LHCN-M2 (cell line): ENCODE results near the genes EIF1AY and DAZ2.

DNA sequence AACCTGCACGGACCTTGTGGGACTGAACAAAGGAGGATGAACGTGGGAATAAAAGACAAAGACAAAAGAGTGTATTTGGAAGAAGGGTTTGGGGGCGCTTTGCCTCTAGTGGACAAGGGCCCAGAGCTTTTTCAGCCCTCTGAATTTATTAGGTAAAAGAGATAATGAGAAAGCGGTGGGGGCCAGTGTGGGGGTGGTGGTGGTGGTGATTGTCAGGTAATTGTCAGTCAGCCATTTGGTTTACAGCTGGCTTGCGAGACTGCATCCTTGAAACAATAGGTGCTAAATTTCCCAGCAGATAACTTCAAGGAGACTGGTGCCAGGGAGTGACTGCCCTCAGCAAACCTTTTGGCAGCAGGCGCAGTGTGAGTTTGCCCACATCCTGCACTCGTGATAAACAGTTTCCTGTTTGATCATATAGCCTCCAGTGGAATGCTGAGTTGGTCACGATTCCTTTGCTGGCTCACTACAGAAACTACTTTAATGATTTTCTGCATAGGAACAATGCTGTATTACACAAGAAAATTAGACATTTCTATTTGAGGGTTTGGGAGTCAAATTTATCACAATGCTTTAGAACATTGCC lies 45.9 kb downstream of the RPS4Y1 start:
- RAMPAGE, long total RNA, result no peak

DNA sequence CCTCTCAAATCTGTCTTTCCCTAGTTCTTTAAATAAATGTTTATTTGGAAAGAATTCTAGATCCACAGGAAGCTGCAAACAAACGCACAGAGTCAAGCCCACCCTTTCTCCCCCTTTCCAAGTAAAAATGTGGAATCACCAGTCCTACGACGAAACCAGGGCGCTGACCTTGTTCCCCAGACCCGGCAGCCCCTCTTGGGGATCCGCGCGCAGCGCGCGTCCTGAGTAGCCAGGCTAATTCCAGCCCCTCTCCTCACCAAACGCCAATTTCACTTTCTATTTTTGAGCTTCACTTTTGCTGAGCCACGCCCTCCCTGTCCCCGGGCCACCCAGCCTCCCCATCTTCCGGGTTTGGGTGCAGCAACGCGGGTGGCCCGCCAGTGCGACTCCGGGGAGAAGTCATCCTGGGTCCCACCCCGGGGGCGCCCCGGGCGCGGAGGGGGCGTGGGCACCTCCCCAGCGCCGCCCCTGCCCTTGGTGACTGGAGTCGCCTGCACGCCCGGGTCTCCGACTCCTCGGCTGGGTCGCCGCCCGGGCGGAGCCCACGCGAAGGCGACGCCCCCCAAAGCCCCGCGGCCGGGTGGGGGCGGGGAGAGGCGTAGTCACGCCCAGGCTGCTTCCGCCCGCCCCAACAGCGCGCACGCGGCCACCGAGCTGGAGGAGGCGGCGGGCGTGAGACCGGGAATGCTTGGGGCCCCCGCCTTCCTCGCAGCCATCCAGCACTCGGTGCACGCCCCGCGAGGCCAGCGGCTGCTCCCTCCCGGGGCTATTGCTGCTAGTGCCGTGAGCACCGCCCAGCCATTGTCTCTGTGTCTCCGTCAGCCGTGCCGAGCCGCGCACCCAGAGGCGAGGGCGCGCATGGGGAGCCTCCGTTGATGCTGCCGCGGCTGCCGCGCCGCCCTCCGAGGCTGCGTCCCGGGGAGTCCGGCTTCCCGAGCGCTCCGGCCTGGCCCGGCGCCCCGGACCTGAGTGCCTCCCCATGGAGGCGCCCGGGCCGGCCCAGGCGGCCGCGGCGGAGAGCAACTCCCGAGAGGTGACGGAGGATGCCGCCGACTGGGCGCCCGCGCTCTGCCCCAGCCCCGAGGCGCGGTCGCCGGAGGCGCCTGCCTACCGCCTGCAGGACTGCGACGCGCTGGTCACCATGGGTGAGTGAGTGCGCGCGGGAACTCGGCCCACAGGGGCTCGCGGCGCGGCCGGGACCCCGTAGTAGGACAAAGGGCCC lies 362.2 kb upstream of the AMELY start:
- RAMPAGE, long total RNA, result no peak

DNA sequence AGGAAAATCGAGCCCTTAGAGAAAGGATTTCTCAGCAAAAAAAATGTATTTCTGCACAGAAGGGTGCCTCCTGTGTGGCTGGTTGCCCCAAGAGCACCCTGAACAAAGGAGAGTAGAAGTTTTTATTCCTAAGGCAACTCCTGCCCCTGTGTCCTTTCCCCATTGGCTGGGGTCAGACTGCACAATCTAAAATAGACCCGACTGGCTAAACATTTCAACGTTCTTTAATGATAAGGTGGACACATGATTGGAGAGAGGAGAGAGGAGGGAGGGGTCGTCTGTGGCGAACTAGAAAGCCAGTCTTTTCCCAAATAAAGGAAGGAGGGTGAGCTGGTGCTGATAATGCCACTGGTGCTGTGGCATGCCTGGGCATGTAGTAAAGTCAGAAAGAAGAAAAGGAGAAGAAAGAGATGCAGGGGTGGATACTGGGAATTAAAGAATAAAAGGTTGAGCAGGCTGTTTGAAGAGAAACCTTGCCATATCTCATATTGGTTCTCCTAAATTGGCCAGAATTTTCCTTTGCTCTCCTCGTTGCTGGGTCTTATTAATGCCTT lies 367.9 kb upstream of the AMELY start:
- RAMPAGE, long total RNA, result no peak

DNA sequence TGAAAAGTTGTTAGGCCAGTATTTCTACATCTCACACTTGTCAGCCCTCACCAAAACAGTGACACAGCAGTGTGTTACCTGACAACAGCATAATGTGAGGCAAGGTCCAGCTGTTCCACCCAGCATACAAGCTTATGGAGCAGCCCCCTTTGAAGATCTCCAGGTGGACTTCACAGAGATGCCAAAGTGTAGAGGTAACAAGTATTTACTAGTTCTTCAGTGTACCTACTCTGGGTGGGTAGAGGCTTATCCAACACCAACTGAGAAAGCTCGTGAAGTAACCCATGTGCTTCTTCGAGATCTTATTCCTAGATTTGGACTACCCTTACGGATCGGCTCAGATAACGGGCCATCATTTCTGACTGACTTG lies 469.4 kb upstream of the TSPY4 start:
- RAMPAGE, long total RNA, result no peak

- RAMPAGE, long total RNA, result no peak
These were observed 52.8 kb downstream of the TSPY10 start for GRCh38 chrY:9580496-9580823.

GRCh38 chrY:10092969-10093363 lies 565.3 kb downstream of the TSPY10 start:
- RAMPAGE, long total RNA, result no peak

GRCh38 chrY:10197407-10198272 lies 670.0 kb downstream of the TSPY10 start:
- RAMPAGE, long total RNA, result no peak

DNA sequence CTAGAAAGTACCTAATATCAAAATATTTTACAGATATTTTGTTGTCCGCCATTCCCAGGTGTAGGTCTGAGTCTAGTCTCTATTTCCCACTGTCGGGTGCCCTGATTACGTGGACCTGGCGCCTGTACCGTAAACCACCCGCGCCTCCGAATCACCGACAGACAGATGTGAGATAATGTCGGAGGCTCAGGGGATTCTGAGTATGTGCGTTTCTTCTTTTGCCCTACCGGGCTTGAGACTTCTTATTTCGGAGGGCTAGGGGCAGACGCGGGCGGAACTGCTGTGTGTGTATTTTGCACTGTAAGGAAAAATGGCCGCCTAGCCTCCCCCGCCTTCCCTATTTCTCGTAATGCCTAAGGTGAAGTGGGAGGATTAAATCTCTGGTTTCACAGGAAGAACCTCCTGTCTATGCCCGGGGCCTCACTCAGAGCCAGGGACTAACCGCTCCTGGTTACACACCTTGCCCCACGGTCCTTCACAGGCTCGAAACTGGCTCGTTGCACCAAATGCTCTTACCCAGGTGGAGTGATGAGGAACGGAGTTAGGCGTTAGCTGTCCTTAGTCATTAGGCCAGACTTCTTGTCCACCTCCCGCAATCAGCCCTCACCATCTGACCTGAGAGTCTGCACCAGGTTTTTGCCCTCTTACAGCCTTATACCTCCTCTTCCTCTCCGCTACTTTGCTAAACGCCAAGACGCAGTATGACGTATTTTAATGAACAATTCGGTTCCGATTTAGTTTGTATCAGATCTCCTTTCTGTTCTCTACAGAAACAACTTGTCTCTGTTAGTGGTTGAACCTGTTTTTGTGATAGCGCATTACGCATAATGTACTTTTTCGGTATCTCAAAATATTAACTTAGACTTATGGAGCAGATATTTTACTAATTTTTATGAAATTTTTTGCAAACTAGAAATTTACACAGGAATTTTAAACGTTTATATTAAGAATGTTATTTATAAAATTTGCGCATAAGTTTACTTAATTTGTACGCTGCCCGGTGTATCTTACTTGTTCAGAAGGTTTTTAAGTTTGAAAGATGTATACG lies 37.9 kb upstream of the USP9Y start:
- RAMPAGE, long total RNA, result no peak

- RAMPAGE, long total RNA, result no peak
These were observed 43.9 kb downstream of the UTY start for GRCh38 chrY:13435809-13436465.

GRCh38 chrY:15792685-15793169 lies 1268.4 kb downstream of the NLGN4Y start:
- RAMPAGE, long total RNA, result no peak

GRCh38 chrY:17342351-17342756 lies 537.7 kb downstream of the CDY2B start:
- RAMPAGE, long total RNA, result no peak

GRCh38 chrY:19040518-19041123 lies 267.1 kb upstream of the HSFY2 start:
- RAMPAGE, long total RNA, result no peak

DNA sequence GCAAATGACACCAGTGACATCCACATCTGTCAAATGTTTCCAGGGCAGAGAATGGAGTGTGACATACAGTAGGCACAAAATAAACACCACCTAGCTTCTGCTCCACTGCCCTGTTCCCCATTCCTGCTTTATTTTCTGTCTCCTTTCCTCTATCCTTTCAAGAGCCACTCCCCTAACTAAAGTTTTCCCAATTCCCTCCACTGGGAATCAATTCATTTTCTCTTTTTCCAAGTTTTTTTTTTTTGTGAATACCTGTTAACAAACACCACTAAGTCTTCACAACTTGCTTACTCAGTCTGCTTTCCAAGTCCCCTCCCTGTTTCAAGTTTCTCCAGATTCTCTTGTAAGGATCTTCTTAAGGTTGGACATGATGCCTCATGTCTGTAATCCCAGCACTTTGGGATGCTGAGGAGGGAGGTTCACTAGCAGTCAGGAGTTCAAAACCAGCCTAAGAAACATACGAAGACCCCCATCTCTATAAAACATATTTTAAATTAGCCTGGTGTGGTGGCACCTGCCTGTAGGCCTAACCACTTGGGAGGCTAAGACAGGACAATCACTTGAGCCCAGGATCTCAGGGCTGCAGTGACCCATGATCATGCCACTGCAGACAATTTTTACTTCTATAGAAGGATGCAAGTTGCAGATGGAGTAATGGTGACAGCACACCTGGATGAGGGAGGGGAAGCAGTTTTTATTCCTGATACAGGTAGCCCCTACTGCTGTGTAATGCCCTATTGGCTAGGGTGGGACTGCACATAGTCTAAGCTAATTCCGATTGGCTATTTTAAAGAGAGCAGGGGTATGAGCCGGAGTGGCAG lies 294.4 kb upstream of the HSFY2 start:
- RAMPAGE, long total RNA, result no peak

DNA sequence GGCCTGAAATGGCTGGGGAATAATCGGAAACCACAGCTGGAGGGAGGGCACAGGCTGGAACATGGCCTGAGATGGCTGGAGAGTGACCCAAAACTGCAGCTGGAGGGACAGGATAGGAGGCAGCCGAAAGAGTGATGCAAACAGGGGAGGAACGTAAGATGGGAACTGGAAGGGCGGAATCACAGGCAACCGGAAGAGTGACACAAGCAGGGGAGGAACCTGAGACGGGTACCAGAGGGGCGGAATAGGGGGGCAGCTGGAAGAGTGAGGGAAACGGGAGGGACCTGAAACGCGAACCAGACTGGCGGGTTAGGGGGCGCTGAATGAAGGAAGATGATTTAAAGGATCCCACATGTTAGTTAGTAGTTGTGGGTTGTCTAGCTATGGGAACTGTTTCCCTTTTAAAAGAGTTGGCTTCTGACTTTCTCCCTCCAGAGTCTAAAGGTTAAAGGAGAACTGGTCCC lies 71.7 kb upstream of the KDM5D start:
- RAMPAGE, long total RNA, result no peak

- RAMPAGE, long total RNA, result start-site peak on the plus strand at chrY:20575722-20575775, 93 reads
These were observed at the start of gene EIF1AY for GRCh38 chrY:20575271-20576394. TSS of gene EIF1AY (plus strand) at chrY:20575776.

- RAMPAGE, long total RNA, result no peak
These were observed 372.8 kb upstream of the RBMY1B start for GRCh38 chrY:21138324-21138778.

GRCh38 chrY:21240139-21240754 lies 270.9 kb upstream of the RBMY1B start:
- RAMPAGE, long total RNA, result no peak

- RAMPAGE, long total RNA, result no peak
These were observed 158.8 kb upstream of the RBMY1B start for GRCh38 chrY:21352363-21352739.

- RAMPAGE, long total RNA, result no peak
These were observed at the start of gene DAZ2 for GRCh38 chrY:23219121-23219603. TSS of gene DAZ2 (plus strand) at chrY:23219533.